Subcutaneous preadipocyte (primary cell): ENCODE results near the genes INTS6 and UTP14C.

DNA sequence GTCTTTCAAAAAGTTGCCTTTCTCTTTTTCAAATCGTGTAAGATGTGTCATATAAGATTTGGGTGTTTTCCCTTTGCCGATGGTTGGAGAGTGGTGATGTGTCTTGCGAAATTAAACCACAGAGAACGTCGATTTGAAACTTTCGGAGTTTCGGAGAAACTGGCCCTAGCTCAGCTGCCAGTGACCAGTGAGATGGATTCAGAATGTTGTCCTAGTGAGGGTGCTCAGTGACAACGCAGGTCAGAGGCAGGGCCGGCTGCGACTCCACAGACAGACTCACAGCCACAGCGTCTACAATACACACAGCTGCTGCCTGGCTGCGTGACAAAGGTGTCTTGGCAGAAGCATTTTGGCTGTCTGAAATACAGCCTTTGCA, 207.3 kb downstream of the KCNRG start:
- CAGE, long polyA plus RNA: no peak

DNA sequence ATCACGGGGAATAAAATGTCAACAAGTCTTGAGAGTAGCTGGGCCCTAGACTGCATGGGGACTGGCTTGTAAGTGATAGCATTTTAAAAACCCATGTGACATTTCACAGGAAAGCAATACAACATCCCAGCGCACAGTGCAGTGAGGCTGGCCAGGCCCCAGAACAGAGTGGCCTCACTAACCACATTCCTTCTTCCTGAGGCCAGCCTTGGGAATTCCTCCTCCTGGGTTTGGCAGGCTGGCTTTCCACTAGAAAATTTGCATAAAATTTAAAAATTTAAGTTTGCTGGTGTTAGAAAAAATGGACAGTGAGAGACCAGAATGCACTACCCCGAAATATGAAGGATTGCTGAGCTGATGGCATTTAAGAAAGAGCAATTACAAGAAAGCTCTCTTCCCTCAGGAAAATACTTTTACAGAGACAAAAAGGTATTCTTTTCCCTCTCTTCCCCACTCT, 149.6 kb downstream of the DLEU7 start:
- CAGE, long polyA plus RNA: no peak

- CAGE, long polyA plus RNA: no peak
These were observed 81.0 kb downstream of the RNASEH2B start for GRCh38 chr13:50990300-50991338.

DNA sequence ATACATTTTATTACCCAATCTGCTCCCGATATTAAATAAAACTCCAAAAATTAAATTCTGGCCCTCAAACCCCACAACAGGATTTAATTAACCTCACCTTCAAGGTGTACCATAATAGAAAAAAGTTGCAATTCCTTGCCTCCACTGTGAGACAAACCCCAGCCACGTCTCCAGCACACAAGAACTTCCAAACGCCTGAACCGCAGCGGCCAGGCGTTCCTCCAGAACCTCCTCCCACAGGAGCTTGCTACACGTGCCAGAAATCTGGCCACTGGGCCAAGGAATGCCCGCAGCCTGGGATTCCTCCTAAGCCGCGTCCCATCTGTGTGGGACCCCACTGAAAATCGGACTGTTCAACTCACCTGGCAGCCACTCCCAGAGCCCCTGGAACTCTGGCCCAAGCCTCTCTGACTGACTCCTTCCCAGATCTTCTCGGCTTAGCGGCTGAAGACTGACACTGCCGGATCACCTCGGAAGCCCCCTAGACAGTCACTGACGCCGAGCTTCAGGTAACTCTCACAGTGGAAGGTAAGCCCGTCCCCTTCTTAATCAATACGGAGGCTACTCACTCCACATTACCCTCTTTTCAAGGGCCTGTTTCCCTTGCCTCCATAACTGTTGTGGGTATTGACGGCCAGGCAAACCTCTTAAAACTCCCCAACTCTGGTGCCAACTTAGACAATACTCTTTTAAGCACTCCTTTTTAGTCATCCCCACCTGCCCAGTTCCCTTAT, 50.1 kb upstream of the FAM124A start:
- CAGE, long polyA plus RNA: no peak

DNA sequence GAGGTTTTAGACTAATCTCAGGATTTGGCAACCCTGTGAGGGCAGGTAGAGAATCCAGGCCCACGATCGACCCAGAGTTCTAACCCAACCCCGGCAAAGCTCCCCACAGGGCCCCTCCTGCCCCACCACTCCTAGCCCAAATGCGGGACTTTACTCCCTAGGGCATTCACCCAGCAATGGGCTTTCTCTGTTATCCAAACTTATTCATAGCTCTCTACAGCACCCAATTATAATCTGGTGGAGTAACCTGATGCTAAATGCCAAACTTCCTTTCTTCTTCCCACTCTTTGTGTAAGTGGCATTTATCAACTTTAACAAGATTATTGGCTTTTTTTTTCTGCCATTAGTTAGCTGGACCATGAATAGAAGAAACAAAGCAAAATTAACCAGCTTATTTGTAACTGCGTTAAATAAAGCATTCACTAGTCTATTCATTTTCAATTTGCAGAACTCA, 1.3 kb downstream of the FAM124A start:
- CAGE, long polyA plus RNA: no peak

DNA sequence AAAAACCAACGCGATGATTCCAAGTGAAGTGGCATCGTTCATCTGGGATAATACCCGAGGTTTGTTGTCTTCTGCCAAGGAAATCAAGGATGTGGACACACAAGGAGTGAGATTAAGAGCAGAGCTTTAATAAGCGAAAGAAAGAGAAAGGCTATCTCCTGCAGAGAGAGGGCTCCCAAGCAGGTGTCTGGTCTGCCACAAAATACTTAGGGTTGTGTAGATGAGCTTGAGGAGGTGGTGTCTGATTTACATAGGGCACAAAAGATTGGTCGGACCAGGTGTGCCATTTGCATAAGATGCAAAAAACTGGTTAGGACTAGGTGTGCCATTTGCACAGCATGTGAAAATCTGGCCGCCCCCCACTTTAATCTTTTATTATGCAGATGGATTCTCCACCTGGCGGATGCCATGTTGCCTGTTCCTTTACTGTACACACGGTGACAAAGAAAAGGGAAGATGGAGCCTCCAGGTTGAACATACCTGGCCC, 22.8 kb downstream of the FAM124A start:
- CAGE, long polyA plus RNA: no peak

DNA sequence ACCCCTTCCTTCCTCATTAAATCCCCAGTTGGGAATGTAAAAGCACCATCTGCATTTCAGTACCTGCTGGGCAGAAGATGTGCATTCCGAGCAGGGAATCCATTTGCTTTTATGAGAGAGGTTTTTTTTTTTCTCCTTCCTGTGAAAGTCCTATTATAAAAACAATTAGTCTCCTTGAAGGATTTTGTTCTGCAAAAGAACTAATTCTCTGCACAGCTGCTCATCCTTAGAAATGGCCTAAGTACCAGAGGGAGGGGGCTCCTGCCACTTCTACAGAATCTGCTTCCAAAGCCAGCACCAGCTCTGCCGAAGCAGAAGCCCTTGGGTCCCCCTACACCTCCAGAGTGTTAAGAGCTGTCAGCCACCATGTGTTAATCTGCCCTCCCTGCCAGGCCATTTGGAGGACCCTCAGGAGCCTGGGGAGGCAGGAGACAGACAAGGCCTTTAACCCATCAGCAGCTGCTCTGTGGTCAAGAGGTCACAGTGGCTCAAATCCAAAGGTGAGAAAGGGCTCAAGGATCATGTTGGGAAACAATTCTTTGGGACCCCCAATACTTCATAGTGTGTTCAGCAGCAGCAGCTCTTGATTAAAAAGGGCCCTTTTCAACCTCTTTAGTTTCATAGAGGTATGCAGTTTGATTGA, 36.3 kb upstream of the SERPINE3 start:
- CAGE, long polyA plus RNA: no peak

- CAGE, long polyA plus RNA: no peak
These were observed 30.0 kb downstream of the INTS6 start for GRCh38 chr13:51422580-51423429.

DNA sequence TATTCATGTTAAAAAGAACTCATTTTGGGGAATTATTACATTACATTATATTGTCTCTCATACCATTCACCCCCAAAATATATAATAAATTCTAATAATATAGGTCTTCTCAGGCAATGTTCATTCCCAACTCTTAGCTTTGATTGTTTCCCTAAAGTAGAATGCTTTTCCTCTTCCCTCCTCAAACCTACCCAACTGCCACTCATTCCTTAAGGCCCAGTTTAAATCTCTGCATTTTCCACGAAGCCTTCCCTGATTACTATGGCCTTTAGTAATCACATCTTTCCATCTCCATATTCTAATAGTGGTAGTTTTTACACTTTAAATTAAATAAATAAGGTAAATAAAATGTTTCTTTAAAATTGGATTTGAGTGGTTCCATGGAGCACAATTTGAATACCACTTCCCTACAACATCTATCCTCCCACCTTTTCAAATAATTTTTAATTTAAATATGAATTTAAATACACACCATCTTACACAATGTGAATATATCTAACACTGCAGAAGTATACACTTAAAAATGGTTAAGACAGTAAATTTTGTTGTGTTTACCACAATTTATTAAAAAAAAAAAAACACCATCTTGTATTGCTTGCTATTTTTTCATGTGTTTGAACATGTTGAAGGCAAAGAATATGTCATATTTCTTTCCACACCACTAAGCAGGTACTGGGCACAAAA, 20.8 kb downstream of the INTS6 start:
- CAGE, long polyA plus RNA: no peak

DNA sequence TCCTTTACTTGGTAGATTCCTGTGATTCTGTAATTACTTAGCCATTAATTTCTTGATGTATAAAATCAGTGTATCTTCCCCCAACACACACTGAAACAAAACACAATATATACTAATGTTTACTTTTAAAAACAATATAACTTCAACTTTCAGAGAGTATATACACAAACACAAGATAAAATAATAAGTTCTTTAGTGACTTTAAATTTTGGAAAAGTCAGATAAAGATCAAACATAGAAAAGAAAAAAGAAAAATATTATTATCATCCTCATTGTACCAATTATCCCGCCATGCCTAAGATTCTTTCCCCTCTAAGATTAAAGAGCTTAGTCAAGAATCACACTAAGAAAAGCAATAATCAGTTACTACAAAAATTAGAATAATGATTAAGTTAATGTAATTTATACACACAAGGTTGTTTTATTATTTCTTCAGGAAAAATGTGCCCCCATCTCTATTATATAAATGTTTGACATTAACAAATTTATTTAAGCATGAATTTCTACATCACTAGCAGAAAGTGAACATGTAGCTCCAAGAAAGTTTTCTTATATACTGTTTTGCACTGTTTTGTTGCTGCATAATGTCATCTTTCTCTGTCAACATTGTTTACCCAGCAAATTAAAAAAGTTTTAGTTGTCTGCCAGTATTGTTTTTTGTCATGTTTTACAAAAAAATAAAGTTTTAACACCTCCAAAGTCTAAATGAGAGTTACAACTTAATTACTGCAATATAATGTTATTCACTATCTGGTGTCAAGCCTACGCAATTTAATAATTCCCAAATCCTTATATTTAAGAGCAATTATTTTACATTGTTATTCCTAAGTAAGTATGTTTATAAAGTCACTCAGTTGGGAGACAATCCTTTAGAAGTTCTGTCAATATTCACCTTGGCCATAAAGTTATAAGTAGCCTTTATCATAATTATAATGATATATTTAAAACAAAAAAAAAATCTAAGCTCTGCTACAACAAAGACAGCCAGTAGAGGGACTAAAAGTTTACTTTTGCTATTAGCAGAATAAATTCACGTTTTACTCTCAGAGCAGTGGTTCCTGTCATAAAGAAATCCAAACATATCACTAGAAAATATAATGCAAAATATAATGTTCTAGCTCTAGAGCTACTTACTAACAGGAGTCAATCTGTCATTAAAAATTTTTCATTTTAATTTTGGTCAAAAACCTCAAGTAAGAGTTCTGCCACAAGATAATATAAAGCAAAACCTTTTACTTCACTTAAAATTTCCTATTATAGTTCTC, 18.2 kb downstream of the INTS6 start:
- CAGE, long polyA plus RNA: no peak

DNA sequence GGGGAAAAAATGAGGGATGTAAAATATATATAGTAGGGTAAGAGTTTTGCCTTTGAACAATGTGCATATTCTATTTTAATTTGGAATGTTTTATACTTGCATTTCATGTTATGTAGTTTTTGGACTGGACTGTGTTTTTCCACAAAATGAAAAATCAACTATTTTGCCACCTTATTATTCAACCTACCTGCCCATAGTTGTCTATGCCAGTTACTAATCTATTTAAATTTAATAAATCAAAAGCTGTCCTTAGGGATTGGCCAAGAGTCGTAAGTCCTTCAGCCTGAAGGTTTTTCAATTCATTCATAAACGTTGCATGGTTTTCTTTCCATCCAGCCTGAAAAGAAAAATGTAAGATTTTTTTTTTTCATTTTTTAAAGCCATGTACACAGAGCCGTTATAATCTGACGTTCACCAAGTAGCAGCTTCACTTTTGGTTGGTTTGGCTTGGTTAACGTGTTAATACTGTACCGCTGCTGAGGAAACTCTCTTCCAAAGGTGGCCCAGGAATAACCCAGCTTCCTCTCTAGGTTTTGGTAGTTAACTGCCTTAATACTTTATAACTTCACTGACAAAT, 1.9 kb downstream of the INTS6 start:
- CAGE, long polyA plus RNA: no peak

GRCh38 chr13:51451415-51451865, 1.4 kb downstream of the INTS6 start:
- CAGE, long polyA plus RNA: no peak

- CAGE, long polyA plus RNA: no peak
These were observed at the start of gene INTS6 for GRCh38 chr13:51452418-51453145. TSS of gene INTS6 (minus strand) at chr13:51453036.

DNA sequence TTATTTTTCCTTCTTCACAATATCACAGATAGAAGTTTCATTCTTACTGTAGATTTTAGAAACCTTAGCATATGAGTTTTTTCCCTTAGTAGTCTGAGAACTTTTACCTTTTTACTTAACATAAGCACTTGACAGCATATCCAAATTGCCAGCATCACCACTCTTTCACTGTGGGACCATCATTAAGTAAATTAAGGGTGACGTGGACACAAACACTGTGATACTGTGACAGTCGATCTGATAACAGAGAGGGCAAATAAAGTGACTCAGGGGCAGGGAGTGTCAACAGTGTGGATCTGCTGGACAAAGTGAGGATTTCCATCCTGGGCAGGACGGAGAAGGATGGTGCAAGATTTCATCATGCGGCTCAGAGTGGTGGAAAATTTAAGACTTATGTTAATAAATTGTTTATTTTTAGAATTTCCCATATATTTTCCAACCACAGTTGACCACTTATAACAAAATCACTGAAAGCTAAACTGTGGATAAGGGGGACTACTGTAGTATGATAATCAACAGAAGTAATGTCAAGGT, 60.0 kb upstream of the WDFY2 start:
- CAGE, long polyA plus RNA: no peak

DNA sequence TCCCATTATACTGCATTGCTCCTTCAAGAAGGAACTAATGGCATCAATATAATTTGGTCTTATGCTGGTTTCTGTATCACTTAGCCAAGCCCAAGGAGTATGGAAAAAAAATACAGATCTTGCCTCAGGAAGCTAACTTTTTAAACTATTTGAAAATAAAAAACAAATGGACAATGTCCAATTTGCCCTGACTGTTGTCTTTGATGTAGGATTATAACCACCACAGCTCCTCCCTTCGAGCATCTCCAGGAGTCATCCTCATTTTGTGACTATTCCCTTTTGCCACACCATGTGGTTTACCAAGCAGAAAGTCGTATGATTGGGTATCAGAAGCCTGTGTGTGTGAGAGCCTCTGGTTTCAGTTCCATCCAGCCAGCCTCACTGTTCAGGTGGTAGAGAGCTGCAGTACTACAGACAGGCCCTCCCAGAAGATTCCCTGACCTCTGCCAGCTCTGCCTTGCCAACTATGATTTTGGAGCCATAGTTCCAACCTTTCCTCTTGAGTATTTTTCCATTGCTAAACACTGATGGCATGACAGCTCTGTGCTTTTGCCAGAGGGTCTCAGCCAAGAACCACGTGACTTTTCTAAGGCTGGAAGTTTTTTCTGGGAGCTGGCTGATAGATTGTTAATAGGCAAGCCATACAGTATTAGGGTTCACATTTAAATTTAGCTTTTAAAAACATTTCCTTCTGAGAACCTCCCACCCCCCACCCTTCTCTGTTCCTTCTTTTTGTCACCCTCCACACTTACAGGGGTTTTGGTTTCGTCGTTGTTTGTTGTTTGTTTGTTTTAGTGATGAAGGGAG, 82.5 kb downstream of the DHRS12 start:
- CAGE, long polyA plus RNA: no peak

DNA sequence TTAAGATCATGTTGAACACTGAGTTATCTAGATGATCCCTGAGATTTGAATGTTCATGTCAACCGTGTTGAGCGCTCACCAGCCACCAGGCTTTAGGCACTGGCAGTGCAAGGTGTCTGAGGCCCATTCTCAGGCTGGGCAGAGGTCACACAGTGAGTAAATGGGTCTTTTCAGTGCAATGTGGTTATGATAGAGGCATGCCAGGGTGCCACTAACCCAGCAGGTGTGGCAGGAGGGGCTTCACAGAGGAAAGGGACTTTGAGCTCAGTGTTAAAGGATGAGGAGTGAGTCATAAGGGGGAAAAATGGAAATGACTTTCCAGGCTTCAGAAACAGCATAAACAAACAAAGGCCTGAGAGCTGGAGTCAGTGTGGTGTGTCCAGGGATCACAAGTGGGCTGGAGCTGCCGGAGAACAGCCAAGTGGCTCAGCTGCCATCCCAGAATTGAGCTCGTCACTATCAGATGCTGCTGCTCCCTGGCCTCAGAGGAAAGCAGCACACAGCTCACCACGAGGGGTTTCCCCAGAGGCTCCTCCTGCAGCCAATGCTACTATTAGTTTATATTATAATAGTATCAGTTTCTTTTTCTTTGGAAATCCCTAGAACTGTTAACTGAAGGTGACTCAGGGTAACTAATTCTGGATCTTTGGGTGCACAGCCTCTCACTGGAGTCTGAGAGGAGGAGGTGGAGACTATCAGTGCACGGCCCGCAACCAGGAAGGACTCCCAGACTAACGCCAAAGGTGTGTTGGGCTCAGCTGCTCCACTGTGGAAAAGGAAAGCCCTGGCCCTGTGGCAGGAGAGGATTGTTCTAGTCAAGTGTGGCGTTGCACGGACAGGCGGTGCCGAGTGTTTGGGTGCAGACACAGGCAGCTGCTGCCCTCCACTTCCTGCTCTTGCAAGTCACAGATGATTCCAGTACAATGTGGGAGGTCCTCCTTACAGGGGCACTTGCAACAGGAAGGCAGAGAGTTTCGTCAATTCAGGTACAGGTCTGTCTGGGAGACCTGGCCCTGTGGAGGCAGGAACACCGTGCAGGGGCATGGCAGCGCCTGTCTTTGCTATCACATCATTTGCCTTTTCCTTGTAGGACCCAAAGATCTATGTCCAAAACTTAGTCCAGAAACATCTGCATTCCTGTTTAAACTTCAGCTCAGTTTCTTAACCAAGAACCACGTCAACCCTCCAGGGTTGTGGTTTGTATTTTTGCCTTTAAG, 39.4 kb downstream of the DHRS12 start:
- CAGE, long polyA plus RNA: no peak

DNA sequence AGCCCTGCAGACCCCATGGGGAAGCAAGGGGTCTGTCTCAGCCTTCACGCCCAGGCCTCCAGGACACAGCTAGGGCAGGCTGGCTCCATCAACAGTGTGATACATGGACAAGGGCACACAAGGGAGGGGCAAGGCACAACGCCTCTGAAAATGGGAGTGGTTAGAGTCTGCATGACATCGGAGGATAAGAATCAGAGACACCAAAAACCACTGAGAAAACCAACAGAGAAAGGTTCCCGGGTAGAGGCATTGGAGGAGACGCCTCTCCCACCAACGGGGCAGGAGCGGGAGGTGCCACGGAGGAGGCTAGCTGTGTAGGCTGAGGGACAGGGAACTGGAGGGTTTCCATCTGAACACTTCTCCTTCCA, 55.0 kb downstream of the ATP7B start:
- CAGE, long polyA plus RNA: no peak

DNA sequence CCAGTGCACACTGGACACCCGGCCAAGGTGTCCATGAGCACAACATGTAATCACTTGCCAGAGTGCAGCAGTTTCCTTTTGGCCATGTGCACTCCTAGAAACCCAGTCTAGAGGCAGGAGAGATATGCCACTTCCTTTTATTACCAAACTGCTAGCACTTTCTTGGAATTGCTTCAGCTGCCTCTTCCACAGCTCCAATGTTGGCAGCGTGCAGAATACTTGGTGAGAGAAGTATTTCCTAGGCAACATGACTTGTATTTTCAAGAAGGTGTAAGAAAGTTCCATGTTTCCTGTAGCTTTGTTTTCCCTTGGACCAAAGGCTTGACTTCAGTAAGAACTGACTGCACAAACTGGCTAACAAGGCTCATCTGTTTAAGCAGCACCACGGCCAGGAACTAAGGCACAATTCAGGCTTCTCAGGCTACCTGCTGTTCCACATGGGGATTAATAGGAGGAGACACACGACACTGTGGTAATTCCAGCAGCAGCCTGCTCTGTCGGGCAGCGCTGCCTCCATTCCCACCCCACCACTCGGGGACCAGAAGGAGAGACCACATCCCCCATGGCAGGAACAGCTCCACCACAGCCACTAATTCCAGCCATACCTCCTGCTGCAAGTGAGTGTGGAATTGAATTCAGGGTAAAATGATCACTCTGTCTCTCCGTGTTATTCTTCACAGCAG, 15.2 kb downstream of the ATP7B start:
- CAGE, long polyA plus RNA: no peak

- CAGE, long polyA plus RNA: no peak
These were observed 6.6 kb downstream of the ATP7B start for GRCh38 chr13:52004464-52005268.

GRCh38 chr13:52024408-52025011, at the start of gene UTP14C:
TSS of gene UTP14C (plus strand) at chr13:52024691.
- CAGE, long polyA plus RNA: no peak